Penis (tissue), 1 donor: ENCODE data around the genes RAC2, ELFN2 and EIF3L.

- PRO-cap, result no peak
These were observed 12.0 kb downstream of the IL2RB start for GRCh38 chr22:37137722-37138054.

GRCh38 chr22:37170588-37170899, 17.5 kb downstream of the C1QTNF6 start:
- PRO-cap, result no peak

DNA sequence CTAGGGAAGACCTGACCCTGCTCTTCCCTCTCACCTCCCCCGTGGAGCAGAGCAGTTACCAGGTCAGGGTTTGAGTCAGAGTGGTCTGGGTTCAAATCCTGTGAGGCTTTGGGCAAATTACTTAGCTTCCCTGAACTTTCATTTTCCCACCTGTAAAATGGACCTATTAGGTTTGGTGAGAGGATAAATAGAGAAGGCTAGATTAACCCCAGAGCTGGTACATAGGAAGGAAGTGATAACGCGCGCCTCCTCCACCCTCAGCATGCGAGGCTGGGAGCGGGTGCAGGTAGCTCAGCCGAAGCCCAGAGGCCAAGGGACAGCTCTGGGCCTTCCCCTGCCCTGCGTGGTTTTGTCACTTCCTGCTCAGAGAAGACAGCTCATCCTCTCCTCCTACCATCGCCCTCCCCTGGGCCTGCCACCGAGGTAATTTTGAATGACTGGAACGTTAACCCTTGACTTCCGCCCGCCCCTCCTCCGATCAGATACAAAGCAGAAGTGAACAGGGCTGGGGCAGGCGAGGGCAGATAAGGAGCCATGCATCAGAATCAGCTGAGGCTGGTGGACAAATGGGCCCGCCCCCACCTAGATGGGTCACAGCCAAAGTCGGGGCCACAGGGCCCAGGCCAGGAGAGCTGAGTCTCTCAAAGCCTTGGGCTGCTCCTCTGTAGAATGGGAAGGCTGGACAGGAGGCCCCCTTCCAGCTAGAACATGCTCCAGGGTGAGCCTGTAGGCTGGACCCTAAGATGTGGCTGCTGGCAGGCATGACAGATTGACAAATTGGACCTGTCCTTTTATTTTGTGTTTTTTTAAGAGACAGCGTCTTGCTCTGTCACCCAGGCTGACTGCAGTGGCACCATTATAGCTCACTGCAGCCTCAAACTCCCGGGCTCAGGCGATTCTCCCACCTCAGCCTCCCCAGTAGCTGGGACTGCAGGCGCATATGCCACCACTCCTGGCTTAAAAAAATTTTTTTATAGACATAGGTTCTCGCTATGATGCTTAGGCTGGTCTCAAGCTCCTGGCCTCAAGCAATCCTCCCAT, 1.5 kb downstream of the RAC2 start:
- PRO-cap, result no peak

GRCh38 chr22:37244087-37244957, at the start of gene RAC2:
Gene RAC2, minus strand, starts transcription at chr22:37244269.
- PRO-cap, result unidirectional peak, minus-strand start at chr22:37244204

DNA sequence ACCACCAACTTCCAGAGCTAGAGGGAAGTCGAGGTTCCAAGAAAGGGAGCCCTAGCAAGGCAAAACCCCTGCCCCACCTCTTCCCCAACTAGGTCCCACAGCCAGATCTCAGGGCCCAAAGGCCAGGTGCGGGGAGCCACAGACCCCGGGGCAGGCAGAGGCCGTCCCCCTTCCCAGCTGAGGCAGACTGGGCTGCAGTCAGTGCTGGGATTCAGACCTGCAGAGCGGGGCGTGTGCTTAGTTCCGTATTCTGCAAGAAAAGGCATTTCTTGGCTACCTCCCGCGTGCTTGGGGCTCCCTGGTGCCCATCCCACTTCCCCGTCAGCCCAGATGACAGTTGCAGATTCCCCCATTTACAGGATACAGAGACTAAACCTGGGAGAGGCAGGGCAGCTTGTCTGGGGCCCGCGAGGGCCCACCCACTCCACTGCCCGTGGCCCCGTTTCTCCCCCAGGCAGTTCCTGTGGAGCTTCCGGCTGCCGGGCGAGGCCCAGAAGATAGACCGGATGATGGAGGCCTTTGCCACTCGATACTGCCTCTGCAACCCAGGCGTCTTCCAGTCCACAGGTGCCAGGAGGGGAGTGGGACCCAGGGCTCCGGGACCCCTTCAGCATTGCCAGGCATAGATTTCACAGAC, 18.3 kb downstream of the CYTH4 start:
- PRO-cap, result no peak

DNA sequence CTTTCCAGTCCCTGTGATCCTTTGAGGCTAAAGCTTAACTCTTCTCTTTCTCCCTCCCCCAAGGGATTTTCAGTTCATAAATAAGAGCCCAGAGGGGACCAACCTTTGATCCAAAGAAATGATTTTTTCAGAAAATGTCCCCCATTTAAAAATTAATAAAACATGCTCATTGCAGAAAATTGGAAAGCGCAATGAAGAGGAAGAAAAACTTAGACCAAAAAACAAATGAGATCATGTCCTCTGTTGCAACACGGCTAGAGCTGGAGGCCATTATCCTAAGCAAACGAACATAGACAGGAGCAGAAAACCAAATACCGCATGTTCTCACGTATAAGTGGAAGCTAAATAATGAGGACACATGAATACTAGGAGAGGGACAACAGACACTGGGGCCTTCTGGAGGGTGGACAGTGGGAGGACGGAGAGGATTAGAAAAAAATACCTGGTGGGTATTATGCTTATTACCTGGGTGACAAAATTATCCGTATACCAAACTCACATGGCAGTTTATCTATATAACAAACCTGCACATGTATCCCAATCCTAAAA, 39.0 kb downstream of the CYTH4 start:
- PRO-cap, result no peak

- PRO-cap, result no peak
These were observed at the start of gene ELFN2 for GRCh38 chr22:37427181-37427772. Gene ELFN2, minus strand, starts transcription at chr22:37427479.

DNA sequence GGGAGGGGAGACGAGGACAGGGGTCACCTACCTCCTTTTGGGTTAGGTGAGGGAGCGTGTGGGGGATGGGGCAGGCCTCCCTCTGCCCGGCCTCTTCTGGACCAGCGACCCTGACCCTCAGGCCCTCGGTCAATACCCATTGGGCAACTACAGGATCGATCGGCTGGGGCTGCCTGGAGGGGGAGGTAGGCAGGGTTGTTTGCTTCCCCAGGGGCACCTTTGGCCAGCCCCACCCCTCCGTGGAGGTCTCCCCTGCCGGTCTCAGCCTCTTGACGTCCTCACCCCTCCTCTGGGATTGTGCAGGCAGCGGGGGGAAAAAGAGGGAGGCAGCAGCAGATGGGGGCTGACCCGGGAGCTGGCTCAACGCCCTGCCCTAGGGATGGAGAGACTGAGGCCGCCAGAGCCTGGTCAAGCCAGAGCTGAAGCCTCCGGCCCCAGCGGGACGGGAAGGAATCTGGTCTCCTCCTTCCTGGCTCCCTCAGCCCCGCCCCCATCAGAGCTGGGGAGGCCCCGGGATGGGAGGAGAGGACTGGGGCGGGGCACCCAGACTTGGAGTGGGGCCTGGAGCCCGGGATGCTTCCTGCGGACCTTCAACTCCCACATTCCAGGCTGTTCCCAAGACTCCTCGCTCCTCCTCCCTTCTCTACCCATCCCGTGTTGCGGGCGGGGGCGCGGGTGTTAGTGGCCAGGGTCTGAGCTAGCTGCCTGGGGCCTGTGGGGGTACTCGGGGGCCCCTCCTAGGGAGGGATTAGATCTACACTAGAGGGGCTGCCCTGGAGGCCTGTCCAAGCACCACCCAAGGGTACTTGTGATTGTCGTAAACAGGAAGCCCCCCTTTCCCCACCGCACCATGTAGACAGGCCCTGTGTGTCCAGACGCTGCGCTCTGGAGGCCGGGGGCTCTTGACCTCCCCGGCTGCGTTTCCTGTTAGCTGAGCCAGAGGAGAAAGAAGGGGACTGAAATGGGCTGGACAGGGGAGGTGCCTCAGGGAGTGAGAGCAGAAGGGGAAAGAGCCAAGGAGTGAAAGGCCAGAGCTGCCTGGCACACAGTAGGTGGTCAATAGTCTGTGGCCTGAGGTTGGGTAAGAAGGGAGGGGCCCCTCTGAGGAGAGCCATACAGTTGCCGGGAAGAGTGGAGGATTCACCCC, 14.2 kb upstream of the CDC42EP1 start:
- PRO-cap, result bidirectional peak, plus-strand start at position 657 of the sequence, minus-strand start at position 456 of the sequence

GRCh38 chr22:37552465-37552898, 7.8 kb upstream of the CDC42EP1 start:
- PRO-cap, result no peak

DNA sequence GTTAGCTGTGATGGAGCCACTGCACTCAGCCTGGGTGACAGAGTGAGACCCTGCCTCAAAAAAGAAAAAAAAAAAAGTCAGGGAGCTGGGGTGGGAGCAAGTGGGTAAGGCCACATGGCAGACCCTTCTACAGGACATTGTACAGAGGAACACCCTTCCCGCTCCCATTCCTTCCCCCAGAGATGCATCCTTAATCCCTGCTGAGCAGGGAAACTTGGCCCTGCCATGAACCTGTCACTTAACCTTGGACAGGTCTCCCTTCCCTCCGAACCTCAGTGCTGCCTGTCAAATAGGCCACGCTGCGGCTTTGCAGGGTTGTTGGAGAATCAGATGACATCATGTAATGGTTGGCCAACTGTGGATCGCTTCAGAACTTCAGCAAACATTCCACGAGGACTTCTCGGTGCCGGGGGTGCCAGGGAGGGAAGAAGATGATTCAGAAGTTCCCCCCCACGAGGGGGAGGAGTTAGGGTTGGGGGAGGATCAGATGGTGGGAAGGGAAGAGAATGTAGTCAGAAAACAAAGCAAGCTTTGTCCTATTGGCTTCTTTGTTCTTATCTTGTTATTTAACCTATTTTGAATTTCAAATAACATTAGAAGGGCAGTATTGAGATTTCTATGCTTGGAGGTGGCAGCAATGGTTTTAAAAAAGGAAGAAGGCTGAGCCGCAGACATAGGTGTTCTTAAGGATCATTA, 2.9 kb downstream of the CDC42EP1 start:
- PRO-cap, result no peak

GRCh38 chr22:37592336-37592887, 12.5 kb upstream of the LGALS2 start:
- PRO-cap, result unidirectional peak, minus-strand start at chr22:37592601

DNA sequence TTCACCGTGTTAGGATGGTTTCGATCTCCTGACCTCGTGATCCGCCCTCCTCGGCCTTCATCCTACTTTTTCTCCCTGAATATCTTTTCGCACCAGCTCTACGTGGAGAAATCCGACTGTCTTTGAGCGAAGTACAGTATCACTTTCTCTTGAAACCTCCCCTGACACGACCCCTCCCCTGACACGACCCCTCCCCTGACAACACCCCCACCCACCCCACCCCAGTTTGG, 887 bp upstream of the GGA1 start:
- PRO-cap, result no peak

GRCh38 chr22:37618253-37618806, 9.7 kb downstream of the GGA1 start:
- PRO-cap, result no peak

DNA sequence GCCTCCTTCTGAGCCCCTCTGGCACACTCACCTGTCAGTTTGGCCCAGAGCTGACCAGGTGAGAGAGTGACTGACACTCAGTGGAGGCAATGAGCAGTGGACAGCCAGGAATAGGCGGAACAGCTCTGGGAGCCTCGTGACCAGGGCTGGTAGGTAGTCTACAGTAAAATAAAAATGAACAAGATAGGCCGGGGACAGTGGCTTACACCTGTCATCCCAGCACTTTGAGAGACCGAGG, 4.0 kb upstream of the PDXP start:
- PRO-cap, result no peak

DNA sequence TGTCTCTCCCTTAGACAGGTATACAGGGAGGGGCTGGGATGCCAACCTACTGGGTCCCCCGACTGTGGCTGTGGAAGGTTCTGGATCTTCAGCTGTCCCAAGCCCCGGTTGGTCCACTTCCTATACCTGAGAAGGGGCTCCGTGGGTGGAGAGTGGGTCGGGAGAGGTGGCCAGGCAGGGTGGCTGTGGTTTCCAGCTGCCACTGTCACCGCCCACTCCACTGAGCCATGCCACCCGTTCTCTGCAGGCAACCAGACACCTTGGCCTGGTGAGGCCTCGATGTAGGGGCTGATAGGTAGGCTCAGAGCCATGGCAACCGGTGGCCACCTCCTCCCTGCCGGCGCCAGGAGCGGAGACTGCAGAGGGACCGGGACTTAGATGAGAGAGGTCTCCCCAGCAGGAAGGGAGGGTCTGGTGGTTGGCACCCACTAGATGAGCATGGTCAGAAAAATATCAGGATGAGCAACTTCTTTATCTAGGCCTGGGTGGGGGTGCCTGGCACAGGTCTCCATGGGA, 53.8 kb downstream of the TRIOBP start:
- PRO-cap, result no peak

DNA sequence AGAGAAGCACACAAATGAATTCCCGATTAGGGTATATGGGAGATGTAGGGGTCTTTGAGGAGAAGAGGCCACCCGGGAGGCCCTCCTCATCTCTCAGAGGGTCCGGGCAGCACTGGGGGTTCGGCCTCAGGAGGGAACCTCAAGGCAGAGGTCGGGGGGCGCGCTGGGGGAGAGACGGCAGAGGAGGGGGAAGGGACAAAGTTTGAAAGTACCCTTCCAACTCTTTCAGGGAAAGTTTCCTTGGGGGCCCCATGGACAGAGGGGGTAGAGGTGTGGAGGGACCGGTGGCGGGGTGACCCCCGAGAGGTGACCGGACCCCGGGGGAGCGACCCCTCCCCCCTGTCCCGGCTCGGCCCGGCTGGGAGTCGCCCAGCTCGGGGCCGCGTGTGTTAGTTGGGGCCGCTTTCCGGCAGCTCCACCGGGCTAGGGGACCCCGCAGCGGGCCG, 622 bp upstream of the H1-0 start:
- PRO-cap, result no peak

- PRO-cap, result no peak
These were observed 1.7 kb downstream of the GALR3 start for GRCh38 chr22:37824626-37825569.

DNA sequence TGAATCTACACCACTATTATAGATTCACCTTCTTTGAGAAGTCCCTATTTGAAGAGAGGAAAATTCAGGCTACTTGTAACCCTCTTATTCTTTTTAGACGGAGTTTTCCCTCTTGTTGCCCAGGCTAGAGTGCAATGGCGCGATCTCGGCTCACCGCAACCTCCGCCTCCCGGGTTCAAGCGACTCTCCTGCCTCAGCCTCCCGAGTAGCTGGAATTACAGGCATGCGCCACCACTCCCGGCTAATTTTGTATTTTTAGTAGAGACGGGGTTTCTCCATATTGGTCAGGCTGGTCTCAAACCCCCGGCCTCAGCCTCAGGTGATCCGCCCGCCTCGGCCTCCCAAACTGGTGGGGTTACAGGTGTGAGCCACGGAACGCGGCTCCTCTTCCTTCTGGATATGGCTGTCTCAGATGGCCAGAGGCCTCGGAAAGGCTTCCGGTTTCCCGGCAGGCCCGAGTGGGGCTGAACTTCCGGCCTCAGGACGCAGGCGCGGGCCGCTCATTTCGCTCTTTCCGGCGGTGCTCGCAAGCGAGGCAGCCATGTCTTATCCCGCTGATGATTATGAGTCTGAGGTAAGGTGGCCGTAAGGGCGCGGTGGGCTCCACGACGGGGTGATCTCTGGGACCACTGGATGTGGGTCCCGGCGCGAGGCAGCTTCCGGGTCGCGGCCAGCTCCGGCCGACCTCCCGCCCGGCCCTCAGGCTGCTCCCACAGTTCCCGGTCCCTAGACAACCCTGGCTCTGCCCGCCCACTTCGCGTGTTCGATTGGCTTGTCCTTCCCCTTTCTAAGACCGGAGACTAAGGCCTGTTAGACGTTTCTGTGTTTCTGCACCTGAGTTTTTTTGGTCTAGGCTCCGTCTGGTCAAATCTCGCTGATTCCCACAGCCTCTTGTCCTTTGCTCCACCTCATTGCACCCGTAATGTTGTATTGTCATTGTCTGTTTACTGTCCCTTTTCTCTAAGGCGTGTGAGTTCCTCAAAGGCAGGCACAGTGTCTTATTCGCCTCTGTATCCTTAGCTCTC, at the start of gene EIF3L:
EIF3L (plus strand) TSS at position 511 of the 1,025 bp plus-strand sequence.
- PRO-cap, result bidirectional peak, plus-strand start at position 511 of the sequence, minus-strand start at position 401 of the sequence; bidirectional peak, plus-strand start at position 813 of the sequence, minus-strand start at position 701 of the sequence

DNA sequence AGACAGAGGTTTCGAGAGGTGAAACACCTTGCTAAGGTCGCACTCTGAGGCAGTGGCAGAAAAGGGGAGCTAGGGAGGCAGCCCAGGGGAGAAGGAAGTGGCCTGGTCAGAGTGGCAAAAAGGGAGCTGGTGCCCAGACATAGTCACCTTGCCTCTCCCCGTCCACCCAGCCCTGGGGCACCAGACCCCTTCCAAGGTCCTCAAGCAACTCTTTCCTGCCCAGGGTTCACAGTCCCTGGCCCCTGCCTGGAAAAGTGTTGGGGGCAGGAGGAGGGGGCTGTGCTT, 4.3 kb downstream of the MICALL1 start:
- PRO-cap, result no peak

GRCh38 chr22:37967409-37967842, 13.9 kb downstream of the POLR2F start:
- PRO-cap, result no peak